ENCODE measurements around a stretch of chr5.

DNA sequence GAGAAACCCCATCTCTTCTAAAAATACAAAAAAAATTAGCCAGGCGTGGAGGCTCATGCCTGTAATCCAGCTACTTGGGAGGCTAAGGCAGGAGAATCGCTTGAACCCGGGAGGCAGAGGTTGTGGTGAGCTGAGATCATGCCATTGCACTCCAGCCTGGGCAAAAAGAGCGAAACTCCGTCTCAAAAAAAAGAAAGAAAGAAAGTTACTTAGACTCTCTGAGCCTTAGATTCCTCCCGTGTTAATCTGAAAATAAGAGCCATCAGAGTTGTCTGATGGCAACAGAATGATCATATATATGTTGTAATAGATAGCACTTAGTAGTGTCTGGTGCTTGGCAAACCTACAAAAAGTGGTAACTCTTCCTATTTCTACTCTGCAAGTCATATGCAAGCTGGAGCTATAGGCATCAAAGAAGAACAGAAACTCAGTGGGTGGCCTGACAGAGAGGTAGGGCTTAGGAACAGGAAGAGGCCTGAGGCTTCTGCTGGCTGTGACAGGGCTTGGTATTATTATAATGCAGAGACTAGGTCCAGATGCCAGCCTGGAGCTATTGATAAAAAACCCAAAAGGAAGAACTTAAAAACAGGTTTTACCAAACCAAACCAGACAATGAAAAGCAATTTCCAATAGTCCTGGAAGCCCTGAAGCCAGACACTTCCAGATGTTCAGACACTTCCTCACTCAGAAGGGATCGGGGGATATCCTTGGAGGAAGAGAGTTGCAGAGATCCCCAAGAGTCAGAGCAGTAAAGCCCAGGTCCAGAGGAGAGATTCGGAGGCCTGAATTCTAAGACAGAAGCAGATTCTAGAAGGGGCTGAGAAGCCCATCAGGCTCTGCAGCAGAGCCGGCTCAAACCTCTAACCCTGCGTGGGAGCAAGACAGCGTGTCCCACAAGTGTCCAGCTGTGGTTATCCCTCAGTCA lies 4.4 kb upstream of the DIAPH1 start:
- PRO-cap = no peak
- RRBS = no CpG with 5 or more reads among the region's 11 CpGs

GRCh38 chr5:141649181-141649813 lies 1.9 kb downstream of the FCHSD1 start:
- PRO-cap = no peak
- RRBS = no CpG with 5 or more reads among the region's 18 CpGs

DNA sequence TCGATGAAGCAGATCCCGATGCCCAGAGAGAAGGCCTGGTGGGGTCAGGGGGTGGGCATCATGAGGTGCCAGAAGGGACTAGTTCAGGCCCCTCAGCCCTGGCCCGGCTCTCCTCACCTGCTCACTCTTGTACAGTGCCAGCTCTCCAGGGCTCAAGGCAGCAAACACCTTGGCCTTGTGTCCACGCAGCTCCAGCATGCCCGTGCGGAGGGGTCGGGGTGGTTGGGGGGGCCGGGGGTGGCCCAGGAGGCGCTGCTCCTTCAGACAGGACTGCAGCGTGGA lies 9.5 kb downstream of the ARAP3 start:
- PRO-cap = no peak
- RRBS = no CpG with 5 or more reads among the region's 10 CpGs

- PRO-cap = no peak
- RRBS = no CpG with 5 or more reads among the region's 1 CpG
These were observed 22.7 kb upstream of the ARAP3 start for GRCh38 chr5:141704767-141705007.

GRCh38 chr5:141841103-141842294 lies 36.7 kb downstream of the PCDH1 start:
- PRO-cap = no peak
- RRBS = 53% methylated on average over 3 of the region's 16 CpGs

DNA sequence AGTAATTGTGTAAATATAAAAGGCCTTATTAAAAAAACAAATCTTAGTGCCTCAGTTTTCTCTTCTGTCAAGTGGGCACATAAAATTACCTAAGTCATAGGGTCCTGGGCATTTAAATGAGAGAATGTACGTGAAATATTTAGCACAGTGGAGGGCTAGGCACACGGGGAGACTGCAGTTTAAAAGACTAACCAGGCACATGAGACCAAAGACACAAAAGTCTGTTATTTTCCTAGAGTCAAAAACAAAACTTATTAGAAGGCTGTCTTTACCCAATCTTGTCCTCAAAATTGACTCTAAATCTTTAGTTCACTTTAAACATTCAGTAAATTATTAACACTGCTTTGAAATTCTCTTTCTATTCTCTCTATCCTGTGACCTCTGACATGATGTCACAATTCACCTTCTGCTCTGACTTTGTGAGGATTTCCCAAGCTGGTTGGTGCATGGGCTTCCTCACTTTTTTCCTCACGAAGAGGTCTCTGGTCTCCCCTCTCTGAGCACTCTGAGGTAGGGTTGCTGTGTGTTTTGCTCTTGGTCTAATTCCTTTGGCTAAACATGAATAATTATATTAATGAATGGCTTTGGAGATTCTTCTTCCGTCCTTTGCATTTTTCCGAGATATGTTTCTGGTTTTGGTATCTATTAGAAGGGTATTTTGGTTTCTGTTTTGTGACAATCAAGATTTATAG lies 2.4 kb upstream of the RNF14 start:
- PRO-cap = no peak
- RRBS = no CpG with 5 or more reads among the region's 5 CpGs

GRCh38 chr5:141993607-141994957 lies 18.7 kb downstream of the GNPDA1 start:
- PRO-cap = no peak
- RRBS = no CpG with 5 or more reads among the region's 8 CpGs

GRCh38 chr5:142095395-142096218 lies 13.0 kb upstream of the NDFIP1 start:
- PRO-cap = no peak
- RRBS = no CpG with 5 or more reads among the region's 8 CpGs

DNA sequence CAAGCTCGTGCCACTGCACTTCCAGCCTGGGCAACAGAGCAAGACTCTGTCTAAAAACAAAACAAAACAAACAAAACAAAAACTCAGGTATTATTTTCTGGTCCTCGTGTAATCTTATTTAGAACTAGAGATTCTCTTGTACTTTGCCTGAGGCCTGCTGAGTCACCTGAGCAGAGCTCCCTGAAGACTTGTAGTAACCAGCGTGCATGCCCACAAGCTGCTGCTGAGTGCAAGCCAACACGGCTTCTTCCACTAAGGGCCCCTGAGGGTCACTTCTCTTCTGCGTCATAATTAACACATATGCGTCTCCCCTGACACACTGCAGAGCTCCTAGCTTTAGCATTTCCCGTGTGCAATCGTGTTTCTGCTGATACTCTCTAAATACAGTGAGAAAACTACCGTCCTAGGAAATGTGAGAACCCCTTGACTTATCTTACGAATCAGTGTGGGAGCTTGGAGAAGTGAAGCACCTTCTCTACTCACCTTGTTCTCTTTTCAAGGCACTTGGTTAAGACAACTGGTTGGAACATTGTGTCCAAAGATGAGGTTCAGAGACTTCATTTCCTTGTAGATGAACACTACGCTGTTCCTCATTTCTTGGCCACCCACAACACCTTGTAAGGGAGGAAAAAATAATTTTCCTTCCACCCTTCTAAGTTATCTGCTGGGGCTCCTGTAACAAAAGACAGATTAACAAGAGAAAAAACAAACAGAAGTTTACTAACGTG lies 10.8 kb upstream of the NDFIP1 start:
- PRO-cap = no peak
- RRBS = no CpG with 5 or more reads among the region's 12 CpGs

DNA sequence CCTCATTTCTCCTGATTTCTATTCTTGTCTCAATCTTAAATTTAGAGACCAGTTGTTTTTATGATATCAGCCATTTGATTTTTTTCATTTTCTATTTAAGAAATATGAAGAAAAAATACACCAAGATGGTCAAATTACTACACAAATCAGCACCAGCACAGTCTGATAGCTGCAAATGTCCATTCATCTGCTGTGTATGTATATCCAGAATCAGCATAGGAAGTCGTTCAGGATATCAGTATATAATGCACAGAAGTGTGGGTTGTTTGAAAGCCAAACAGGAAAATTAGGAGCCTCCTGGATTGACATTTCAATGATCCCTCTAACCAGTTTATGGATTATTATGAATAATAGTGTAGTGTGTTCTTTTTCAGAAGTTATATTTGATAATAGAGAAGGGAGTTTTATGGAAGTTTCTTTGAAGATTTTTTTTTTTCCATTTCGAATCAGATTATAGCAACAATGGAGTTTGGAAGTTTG lies 44.6 kb downstream of the NDFIP1 start:
- PRO-cap = no peak
- RRBS = no CpG with 5 or more reads among the region's 2 CpGs

- PRO-cap = no peak
- RRBS = no CpG with 5 or more reads among the region's 5 CpGs
These were observed 17.2 kb downstream of the SPRY4 start for GRCh38 chr5:142307649-142307926.

DNA sequence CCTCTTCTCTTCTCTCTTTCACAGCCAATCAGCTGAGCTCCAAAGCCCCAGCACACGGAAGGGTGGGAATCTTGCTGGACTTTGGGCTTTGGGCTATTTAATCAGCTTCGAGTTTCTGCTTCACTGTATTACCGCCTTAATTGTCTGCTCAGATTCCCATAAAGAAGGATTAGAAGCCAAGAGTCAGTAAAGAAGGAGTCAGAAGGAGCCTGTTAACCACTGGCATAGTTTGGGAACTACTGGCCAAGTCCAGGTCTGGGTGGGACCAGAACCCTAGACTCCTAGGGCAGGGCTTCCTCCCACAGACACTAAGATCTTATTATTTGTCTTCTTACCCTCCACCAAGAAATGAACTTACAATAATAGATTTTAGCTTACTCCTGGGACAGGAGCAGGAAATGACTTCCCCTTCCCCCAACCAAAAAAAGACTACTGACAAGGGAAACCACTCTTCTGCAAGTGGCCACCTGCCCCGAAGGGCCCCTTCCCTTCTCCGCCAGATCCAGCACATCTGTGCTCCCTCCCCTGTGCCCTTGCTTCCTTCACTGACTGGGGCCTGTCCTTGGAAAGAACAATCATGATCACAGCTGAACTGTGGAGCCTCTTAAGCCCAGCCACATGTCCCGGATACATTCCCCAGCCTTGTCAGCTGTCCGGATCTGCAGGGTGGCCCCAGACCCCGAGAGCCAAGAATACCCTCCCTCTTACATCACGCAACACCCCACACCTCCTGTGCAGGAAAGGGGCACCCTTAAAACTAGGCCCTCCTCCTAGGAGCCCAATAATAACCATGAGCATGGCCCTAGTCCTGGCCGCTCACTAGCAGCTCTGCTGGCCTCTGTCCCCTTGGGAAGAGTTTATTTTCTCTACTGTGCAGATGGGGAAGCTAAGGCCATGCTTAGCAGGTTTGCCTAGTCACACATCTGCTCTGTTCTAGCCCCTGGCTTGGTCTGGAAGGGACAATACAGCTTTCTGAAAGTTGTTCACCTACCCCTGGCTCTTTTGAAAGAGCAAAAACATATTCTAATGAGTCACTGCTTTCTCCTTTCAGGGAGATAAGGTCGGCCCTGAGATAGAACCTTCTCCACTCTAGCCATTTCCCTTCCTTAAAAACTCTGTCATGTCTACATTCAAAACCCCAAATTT lies 4.0 kb downstream of the SPRY4 start:
- PRO-cap = no peak
- RRBS = no CpG with 5 or more reads among the region's 11 CpGs

DNA sequence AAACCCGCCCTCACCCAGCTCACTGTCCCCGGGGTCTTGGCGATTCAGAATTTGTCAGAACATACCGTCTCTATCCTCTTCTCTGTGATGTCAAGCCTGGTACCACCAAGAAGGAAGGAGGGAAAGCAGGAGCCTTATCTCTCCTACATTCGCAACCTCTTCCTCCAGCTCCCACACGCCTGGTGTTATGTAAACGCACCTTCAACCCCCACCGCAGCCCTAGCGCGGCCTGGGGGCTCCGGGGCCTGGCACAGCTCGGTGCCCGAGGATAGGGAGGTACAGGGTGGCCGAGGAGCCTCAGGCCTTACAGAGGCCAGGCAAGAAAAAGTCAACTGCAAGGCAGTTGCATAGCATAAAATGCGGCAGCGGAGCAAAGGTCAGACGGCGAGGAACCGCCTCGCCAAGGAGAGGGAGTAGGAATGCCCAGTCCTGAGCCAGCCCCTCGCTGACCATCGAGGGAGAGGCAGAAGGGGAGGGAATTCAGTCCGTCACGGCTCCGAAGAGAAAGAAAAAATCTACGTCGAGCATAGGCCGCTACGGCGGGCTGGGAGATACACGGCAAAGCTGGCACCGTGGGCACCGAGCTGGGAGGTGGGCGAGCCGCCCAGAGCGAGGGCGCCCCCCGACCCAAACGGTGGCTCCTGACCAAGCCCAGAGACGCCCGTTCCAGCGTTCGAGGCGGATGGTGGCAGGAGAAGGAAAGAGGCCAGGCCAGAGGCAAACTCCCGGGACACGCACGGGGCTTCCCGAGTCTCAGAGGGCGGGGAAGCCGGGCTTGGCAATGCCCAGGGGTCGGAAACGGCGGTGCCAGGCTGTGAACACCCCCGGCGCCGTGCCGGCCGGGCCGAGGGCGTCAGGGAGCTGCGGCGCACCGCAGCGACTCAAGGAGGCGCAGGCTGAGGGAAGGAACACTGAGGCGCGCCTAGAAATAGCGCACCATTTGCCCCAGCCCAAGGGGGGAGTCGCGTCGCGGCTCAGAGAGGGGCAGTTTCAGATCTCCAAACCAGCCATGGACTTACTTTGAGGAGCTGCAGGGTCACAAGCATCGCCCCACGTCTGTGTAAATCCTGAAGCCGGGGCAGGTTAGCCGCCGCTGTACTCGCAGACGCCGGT lies 640 bp downstream of the SPRY4 start:
- PRO-cap = bidirectional peak, plus-strand start at position 527 of the sequence, minus-strand start at position 334 of the sequence; bidirectional peak, plus-strand start at position 940 of the sequence, minus-strand start at position 883 of the sequence
- RRBS = 5% methylated on average over 15 of the region's 80 CpGs

DNA sequence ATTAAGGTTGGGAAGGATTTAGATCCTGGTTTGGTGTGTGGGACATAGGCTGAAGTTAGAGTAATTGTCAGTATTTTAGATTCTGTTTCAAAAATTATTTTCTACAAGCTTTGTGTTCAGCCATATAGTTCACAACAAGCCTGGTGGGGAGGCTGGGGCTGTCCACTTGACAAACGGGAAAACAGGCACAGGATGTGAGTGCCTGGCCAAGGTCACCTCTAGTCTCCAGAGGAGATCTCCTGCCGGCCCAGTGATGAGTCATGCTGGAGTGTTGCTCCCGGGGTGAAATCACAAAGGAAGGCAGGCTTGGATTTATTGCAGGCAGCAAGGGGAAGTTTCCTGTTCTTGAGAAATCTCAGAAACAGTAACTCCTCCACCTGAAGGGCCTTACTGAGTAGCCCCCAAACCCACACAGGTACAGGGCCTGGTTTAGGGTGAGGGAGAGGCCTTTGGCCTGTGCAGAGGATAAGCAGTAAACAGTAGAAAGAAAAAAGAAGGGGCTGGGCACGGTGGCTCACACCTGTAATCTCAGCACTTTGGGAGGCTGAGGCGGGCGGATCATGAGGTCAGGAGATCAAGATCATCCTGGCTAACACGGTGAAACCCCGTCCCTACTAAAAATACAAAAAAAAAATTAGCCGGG lies 38.0 kb upstream of the SPRY4 start:
- PRO-cap = no peak
- RRBS = no CpG with 5 or more reads among the region's 9 CpGs

- PRO-cap = no peak
- RRBS = no CpG with 5 or more reads among the region's 8 CpGs
These were observed 65.2 kb upstream of the SPRY4 start for GRCh38 chr5:142389751-142390706.

DNA sequence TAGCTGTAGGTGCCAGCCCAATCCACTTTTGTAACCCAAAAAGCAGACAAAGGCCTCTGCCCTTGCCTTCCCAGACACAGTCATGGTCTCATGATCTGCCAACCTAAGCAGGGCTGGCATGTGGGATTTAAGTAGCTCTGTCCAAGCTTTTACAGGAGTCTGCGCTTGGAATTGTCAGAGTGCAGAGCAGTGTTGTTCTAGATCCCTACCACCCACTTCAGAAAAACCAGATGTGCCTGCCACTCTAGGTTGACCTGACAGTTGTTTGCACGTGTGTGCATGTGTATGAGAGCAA lies 87.7 kb upstream of the SPRY4 start:
- PRO-cap = no peak
- RRBS = no CpG with 5 or more reads among the region's 2 CpGs

GRCh38 chr5:142446592-142447342 lies 121.9 kb upstream of the SPRY4 start:
- PRO-cap = no peak
- RRBS = no CpG with 5 or more reads among the region's 5 CpGs

- PRO-cap = no peak
- RRBS = no CpG with 5 or more reads among the region's 12 CpGs
These were observed 11.7 kb upstream of the FGF1 start for GRCh38 chr5:142697143-142698342.

- PRO-cap = no peak
- RRBS = no CpG with 5 or more reads among the region's 6 CpGs
These were observed 24.1 kb downstream of the ARHGAP26 start for GRCh38 chr5:142794081-142794816.

- PRO-cap = no peak
- RRBS = no CpG with 5 or more reads among the region's 4 CpGs
These were observed 52.9 kb downstream of the ARHGAP26 start for GRCh38 chr5:142822853-142823699.